Epithelial cell of esophagus (primary cell): Measurements from ENCODE around the genes PBX2, GPSM3, BTNL2 and HLA-DOB.

DNA sequence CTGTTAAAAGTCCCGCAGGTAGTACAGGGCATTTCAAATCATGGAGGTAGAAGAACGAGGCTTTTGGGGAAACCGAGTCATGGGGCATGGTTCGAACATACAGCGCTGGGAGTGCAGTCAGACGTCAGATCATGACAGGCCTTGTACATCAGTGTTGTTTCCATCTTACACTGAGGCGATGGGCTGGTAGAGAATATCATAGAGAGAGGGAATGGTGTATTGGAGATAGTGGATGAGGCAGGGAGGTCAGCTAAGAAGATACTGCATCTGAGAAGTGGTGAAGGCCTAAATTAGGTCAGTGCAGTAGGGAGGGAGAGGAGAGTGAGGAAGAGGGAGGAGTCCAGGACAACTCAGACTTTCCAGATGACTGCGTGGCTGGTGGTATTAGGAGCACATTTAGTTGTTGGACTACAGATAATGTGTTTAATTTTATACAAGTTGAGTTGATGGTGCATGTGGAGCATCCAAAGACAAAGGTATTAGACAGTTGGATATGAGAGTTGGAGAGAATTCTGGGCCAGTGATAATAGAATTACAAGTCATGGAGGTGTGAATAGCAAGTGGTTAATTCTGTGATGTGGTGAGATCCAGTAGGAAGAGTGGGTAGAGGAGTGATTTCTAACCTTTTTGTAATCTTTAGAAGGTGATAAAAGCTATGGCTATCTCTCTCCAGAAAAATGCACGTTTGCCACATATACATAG lies 890 bp downstream of the STK19 start:
- RRBS: no CpG with 5 or more reads among the region's 9 CpGs

DNA sequence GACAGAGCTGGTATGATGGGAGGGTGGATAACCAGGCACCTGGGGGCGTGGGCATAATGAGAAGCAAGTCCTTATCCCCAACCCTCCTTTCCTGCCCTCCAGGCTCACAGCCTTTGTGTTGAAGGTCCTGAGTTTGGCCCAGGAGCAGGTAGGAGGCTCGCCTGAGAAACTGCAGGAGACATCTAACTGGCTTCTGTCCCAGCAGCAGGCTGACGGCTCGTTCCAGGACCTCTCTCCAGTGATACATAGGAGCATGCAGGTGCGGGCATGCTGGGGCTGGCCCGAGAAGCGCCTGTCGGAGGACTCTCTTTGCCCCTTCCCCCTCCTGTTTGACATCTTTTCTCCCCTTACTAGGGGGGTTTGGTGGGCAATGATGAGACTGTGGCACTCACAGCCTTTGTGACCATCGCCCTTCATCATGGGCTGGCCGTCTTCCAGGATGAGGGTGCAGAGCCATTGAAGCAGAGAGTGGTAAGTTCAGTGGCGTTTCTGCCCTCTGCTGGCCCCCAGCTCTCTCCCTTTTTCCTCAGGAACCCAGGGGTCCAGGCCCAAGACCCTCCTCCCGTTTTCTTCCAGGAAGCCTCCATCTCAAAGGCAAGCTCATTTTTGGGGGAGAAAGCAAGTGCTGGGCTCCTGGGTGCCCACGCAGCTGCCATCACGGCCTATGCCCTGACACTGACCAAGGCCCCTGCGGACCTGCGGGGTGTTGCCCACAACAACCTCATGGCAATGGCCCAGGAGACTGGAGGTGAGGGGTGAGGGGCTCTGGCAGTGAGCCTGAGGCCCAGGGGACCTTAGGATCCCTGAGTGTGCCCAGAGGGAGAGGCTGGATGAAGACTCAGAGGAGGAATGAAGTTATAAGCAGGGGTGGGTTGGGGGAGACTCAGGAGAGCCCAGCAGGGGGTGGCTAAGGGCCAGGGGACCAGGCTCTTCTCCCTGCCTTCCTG lies 9.4 kb upstream of the CYP21A2 start:
- RRBS: no CpG with 5 or more reads among the region's 16 CpGs

GRCh38 chr6:32086444-32087033 lies 22.6 kb downstream of the TNXB start:
- RRBS: no CpG with 5 or more reads among the region's 5 CpGs

GRCh38 chr6:32088368-32089562 lies 20.4 kb downstream of the TNXB start:
- RRBS: no CpG with 5 or more reads among the region's 21 CpGs

GRCh38 chr6:32110267-32110498 lies 1.0 kb upstream of the TNXB start:
- RRBS: no CpG with 5 or more reads among the region's 4 CpGs

GRCh38 chr6:32111086-32112148 lies 2.3 kb upstream of the TNXB start:
- RRBS: no CpG with 5 or more reads among the region's 11 CpGs

DNA sequence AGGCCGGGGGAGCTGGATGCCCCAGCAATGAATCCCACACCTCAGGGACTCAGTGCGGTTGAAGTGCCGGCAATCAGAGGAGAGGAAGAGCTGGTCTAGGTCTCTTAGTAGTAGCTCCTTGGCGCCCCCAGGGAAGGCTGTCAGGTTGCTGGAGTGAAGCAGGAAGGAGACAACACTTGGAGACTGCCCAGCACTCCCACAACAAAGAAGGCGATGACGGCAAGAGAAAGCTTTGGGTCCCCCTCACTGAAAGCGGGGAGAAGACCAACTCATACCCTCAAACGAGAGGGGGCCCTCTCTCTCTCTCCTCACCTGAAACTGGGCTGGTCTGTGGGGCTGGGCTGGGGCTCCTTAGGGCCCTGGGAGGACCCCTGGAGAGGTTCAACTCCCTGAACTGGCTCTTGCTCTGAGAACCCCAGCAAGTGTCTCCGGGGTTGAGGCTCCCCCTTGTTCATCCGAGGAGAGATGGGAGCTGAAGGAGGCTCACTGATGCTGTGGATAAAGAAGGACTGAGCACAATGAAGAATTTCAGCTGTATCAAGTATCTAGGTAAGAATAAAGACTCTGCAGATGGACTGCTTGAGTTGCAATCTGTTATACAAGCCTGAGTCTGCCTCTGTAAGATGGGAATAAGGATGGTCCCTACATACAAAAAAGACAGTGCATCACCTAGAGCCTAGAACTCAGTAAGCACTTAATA lies 8.6 kb upstream of the TNXB start:
- RRBS: 67% methylated on average over 3 of the region's 10 CpGs

DNA sequence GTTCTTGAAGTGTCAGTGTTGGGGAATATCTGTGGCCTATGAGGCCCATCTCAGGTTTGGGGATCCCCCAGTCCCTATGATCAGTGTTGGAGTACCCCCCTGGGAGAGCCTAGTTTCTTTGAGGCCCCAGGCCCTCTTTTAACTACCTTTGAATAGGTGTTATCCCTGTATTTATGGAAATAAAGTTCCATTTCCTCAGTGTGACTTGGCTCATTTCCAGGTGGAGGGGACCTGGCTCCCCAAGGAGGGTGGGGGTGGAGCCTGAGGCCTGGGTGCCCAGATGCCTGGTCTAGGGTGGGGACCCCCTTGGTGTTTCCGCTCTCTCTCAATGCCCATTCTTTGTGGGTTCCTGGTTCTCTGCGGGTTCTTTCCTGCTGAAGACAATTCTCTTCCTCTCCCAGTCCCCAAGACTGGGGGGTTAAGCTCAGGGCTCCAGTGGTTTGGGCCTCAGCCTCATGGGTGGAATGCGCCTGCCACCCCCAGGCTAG lies 873 bp upstream of the EGFL8 start:
- RRBS: no CpG with 5 or more reads among the region's 3 CpGs

DNA sequence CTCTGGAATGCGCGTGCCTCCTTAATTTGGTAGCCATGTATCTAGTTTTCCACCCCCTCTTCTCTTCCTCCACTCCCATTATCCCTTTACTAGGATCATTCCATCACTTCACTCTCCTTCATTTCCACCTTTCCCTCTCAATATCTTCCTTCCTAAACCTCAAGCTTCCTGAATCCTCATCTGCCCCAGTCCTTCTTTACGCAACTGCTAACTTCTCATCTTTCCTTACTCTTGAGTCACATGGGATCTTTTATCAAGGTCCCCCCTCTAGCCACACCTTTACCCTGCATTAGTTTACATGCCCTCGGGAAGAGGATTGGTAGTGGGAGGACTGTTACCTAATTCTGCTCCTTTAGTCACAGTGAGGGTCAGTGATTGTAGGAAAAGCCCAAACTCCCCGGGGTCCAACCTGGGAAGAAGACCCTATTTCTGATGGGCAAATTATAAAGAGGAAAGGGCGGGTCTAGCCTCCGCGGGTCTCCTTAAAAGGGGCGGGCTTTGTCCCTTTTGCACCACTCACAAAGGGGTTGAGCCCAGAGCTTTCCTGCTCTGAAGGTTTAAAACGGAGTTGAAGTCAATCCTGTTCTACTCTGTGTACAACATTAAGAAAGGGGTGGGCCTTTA lies 1.1 kb upstream of the AGPAT1 start:
- RRBS: no CpG with 5 or more reads among the region's 10 CpGs

DNA sequence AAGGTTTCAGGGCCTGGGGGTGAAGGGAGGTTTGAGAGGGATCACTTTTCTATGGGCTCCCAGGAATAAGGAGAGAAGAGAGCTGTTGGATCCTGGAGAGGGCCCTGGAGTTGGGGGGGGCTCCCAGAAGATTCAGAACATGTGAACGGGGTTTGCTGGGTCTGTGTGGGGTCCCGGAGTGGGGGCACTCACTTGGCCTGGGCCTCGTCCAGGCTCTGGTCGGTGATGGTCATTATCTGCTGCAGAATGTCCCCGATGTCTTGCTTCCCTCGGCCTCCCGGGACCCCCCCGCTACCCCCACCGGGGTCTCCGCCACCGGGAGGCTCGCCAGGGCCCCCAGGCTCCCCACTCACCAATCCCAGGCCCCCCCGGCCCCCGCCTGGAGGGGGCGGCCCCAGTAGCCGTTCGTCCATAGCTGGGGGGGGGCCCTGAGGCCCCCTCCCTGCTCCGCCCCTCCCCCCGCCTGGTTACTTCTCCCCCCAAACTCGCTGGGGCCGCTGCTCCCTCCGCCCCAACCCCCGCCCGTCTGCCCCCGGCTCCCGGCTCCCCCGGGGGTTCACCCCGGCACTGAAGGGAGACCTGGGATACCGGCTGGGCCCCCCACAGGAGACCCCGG lies 391 bp downstream of the PBX2 start:
- RRBS: 2% methylated on average over 5 of the region's 30 CpGs

DNA sequence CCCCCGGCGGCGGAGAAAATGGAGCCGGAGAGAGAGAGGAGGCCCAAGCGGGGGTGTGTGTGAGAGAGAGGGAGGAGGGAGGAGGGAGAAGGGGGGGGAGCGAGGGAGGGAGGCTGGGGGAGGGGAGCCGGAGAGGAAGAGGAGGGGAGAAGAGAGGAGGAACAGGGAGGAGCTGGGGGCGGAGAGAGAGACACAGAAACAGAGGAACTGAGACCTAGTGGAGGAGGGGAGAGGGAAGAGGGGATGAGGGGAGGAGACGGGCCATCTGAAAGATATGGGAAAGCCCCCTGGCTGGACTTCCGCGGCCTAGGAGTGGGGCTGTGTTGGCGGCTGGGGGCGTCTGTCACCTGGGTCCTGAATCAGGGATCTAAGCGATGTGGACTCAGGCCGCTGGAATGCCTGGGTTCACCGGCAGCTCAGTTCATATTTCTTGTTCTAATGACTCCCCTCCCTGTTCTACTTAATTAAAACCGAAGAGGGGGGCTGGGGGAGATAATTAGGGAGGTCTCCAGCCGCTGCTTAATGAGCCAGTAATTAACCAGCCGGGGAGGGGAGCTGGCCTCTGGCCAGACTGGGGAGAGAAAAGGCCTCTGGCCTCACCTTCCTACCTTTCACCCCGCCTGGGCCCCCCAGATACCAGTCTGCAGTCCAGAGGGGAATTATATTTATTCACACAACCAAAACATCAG lies at the start of gene PBX2:
Gene PBX2 (minus strand): TSS at position 84 of the 689 bp plus-strand sequence.
- RRBS: no CpG with 5 or more reads among the region's 20 CpGs

- RRBS: no CpG with 5 or more reads among the region's 4 CpGs
Measured at GRCh38 chr6:32190808-32191210, 807 bp upstream of the PBX2 start.

- RRBS: 31% methylated on average over 2 of the region's 8 CpGs
Measured at GRCh38 chr6:32192378-32193202, at the start of gene GPSM3. TSS of gene GPSM3 (minus strand) at chr6:32192643.

DNA sequence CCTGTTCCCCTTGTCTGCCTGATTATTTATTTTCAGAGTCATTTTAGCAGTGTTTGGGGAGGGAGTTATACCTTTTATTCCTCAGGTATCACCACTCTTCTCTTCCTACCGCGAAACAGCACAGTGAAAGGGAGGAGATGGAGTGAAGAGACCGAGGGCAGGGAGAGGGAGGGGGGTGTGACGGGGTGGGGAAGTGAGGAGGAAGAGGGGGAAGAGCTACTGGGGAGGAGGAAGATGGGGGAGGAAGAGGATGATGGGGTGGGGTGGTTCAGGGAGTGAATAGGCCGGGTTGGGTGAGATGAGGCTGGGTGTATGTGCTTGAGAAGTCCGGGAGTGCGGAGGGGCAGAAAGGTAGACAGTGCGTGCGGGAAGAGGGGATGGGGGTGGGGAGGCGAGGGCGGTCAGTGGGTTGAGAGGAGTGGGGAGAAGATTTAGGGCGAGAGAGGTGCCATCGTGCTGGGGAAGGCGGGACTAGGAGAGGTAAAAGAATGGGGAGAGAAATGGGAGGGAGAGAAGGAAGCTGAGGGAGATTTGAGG lies 30.8 kb upstream of the NOTCH4 start:
- RRBS: no CpG with 5 or more reads among the region's 14 CpGs

DNA sequence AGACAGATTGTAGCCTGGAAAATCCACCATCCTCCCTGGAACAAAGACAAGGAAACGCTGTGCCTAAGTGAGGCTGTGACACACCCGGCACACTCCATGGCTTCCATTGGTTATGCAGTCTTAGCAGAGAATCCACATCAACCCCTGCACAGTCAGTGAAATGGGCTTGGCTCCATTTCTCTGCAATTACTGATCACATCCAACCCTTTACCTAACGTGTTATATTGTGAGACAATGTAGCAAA lies at the start of gene BTNL2:
Gene BTNL2 (minus strand): TSS at position 88 of the 244 bp plus-strand sequence.
- RRBS: no CpG with 5 or more reads among the region's 3 CpGs

- RRBS: no CpG with 5 or more reads among the region's 5 CpGs
Measured at GRCh38 chr6:32604290-32605355, 15.0 kb upstream of the HLA-DRB1 start.

DNA sequence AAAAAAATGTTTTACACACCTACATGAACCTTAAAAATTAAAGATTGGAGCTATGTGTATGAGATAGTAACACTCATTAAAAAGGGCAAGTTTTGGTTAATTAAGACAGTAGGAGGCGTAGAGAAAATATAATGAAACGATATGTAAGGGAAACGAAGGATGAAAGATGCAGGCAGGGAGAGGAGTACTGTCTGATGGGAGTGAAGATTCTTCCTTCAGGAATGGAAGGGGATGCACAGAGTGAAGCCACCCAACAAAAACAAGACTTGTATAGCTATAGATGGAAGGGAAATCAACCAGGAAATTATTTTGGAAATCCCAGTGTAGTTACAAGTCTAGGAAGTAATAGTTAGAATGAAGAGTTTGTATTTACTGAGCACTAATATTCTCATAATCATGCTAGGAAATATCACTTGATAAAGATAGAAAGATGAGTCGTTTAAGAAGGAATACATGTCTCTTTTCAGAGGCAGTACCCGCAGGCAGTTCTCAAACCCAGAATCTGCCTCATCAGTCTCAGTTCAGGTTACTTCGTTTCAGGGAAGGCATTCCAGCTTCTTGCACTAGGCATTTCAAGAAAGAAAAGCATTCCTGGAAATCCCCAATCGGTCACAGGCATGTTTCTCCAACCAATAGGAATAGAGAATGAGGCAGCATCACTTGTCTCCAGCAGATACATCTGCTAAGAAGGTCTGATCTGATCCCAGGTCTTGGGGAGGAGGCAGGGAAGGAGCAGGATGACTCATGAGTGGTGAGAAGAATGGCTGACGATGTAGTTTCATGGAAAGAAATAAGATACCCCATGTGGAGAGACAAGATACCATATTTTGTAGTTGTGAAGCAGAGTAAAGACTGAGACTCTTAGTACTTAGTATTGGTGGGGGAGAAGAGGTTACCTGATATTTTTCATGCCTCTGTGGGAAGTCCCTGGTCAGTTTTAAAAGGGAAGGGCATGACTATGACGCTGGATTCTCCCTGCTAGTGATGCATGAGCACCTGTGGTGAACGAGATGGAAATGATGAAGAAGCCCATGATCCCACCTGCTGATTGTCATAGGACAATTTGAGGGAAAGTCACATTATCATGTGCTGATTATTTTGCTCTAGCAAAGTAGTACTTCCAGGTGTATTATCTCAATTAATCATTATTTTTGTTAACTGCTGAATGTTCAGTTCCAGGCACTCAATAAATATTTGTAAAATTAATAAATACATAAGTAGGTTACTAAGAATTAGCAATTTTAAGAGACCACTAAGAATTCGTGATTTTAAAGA lies 20.1 kb upstream of the HLA-DRB1 start:
- RRBS: no CpG with 5 or more reads among the region's 11 CpGs

- RRBS: no CpG with 5 or more reads among the region's 2 CpGs
Measured at GRCh38 chr6:32815955-32816410, 819 bp downstream of the HLA-DOB start.

DNA sequence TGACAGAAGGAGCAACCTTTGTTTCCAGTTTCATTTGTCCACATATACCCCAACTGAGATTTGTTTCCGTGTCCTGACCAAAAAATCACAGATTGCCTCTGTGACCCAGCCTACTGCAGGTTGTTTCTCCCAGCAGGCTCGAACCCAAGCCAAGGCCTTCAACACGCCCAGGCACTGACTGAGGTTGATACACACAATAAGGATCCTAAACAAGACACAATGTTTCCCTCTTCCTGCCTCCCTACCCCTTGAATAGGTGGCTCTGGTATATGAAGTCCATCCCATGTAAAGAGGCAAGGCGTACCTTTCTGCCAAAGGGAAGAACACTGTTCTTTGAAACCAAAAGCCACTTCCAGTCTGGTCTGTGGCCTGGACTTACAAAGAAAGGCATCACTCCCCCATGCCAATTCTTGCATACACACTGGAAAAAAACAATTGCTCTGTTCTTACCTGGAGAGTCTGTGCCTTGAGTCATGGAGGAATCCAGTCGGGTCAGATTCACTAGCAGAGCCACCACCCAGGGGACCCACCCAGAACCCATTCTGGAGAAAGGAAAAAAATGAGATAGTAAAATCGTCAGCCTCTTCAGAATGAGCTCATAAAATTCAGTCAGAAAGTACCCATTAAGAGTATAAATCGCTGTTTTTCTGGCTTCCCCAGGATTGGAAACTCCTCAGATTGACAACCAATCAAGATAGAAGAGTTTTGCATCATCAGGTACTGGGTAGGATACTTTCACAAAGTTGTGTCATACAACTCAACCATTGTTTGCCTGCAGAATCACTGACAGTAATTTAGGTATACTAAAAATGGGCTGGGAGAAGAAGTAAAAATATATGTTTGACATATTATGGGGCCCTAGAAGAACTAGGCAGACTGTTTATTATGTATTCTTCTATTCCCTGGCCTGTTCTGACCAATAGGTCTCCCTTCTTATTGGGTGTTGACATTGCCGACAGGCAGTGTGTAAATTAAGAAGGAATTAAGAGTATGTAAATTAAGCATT lies at the start of gene HLA-DOB:
Gene HLA-DOB (minus strand): TSS at position 592 of the 1,006 bp plus-strand sequence.
- RRBS: no CpG with 5 or more reads among the region's 8 CpGs

DNA sequence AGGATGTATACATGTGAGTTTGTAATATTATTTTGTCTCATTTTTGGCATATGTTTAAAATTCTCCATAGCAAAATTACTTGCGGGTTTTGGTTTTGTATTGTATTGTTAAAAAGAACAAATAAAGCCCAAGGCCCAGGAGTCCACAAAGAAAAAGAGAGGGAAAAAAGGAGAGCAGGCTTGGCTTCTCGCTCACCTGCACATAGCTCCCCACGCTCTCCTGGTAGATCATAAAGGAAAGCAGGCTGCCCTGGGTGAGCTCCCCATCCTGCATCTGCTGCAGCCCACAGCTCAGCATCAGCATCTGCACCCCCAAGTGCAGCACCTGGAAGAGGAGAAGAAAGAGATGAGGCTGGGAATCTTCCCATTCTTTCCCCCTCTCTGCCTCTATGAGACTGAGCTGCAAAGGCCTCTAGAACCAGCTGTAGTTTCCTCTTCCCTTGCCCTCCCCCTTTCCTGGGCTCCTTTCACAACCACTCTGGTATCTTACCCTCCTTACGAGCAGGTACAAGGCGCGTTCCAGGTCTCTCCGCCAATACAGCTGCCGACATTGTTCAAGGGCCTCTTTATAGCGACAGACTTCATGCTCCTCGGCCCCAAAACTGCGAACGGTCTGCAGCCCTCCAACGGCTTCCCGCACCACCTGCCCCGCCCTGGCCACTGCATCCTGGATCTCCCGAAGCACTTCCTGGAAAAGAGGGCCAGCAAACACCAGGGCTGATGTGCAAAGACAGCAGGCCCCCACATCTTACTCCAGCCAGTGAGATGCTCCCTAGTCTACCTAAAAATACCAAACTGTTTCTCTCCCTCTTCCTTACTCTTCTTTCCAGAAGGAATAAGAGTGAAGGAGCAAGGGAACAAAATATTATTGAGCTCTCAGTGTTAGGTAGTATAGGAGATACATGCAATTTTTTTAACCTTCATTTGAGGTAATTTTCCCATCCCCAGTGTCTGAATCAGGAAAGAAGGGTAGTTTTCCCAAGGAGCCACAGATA lies 6.1 kb downstream of the TAP2 start:
- RRBS: no CpG with 5 or more reads among the region's 16 CpGs